Psoas muscle (tissue), 2 donors: Measurements from ENCODE around the genes MYMX and SUPT3H.

DNA sequence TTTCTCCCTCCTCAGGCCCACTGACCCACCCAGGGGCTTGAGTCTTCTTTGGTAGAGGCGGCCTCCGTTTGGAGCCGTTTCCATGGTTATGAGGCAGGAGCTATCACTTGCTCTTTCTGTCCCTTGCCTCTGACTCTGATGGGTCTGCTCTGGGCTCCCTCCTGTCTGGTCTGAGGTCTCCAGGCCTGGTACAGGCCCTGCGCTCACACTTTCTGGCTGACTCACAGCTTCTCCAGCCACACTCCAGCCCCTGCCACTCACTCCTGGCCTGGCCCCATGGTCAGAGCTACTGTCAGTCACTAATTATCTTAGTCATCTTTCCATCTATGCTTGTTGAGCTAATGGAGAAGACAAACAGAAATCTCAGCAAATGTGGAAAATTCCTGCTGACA is 63.1 kb downstream of the VEGFA start:
- PRO-cap, 2 experiments: no peak in any of the 2 experiments

- PRO-cap, 2 experiments: no peak in any of the 2 experiments
Observed at GRCh38 chr6:43913549-43913964, 143.5 kb downstream of the VEGFA start.

DNA sequence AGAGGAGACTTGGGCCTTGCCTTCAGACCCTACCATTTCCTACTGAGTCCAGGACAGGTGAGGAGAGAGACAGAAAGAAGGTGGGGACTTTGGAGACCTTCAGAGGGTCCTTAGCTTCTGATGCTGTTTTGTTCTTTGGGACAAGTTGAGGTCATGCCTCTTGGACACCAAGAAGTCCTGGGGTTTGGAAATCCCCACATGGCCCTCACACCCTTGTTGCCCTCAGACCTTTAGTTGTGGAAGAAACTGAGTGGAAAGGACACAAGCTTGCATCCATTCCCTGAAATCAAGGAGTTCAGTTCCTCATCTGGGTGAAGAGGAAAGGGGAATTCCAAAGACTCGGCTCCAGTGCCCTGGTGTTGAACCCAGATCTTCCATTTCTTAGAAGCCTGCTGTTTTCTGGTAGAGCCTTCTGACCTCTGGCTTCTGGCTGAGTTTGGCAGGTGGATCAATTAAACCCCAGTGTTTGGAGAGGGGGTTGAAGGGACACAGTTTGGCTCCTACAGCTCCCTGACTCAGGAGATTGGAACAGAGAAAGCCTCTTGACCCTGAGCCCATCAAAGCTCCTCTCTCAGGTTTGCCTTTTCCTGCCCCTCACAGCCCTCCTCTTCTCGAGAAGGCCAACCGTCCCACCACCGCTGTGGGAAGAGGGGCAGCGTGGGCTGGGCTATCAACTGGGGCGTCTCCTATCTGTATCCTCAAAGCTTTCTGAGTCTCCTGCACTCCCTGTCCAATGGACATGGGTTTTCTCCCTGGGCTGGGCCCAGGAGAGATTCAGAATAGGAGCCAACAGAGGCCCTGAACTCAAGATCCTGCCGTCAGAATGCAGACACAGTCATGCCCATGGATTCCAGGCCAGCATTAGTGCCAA is 146.1 kb downstream of the VEGFA start:
- PRO-cap, 2 experiments: no peak in any of the 2 experiments

- PRO-cap, 2 experiments: no peak in any of the 2 experiments
Observed at GRCh38 chr6:44001752-44002356, 125.4 kb downstream of the MRPL14 start.

DNA sequence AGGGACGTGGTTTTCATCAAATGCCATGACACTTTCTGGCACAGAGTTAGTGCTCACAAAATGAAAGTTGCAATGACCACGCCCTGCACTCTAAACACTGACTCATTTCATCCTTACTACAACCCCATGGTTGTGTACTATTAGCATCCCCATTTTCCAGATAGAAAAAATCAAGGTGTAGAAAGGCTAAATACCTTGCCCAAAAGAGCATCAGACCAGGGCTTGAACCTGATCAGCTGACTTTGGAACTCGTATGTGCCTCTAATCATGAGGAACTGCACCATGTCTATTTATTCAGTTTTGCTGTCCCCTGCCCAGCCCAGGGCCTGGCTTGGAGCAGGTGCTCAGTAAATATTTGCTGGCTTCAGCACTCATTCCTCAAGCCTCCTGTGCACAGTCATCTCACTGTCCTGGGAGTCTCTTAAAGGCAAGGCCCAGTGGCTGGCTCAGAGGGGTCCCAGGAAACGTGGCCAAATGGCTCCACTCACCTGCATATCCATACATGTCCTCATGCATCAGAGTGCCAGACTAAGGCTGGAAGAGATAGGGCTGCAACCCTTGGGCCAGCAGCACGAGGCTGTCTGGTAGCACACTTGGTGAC is 77.8 kb downstream of the MRPL14 start:
- PRO-cap, 2 experiments: no peak in any of the 2 experiments

DNA sequence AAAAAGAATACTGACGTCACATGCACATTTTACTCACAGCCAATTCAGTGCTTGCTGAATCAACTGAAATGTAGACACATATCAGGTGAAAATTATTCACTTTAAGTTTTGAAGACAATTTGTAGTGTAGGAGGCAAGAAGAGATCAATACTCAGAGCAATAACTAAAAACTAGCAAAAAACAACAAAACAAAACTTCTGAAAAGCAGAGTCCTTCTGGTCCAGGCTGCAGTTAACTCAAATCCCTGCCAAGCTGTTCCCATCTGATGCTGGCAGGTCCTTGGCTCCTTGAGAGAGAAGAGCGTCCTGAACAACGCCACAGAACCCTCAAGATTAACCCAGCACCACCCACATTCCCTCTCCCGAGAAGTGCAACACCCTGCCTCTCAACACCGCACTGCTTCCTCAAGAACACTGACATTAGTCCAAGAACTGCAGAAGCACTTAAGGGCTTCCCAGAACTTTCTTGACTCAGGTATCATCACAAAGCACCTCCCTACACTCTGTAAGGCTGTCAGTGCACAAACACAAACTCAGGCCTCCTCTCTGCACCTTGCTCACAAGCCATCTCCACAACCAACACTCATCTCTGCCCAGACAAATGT is 7.6 kb downstream of the MRPL14 start:
- PRO-cap, 2 experiments: no peak in any of the 2 experiments

DNA sequence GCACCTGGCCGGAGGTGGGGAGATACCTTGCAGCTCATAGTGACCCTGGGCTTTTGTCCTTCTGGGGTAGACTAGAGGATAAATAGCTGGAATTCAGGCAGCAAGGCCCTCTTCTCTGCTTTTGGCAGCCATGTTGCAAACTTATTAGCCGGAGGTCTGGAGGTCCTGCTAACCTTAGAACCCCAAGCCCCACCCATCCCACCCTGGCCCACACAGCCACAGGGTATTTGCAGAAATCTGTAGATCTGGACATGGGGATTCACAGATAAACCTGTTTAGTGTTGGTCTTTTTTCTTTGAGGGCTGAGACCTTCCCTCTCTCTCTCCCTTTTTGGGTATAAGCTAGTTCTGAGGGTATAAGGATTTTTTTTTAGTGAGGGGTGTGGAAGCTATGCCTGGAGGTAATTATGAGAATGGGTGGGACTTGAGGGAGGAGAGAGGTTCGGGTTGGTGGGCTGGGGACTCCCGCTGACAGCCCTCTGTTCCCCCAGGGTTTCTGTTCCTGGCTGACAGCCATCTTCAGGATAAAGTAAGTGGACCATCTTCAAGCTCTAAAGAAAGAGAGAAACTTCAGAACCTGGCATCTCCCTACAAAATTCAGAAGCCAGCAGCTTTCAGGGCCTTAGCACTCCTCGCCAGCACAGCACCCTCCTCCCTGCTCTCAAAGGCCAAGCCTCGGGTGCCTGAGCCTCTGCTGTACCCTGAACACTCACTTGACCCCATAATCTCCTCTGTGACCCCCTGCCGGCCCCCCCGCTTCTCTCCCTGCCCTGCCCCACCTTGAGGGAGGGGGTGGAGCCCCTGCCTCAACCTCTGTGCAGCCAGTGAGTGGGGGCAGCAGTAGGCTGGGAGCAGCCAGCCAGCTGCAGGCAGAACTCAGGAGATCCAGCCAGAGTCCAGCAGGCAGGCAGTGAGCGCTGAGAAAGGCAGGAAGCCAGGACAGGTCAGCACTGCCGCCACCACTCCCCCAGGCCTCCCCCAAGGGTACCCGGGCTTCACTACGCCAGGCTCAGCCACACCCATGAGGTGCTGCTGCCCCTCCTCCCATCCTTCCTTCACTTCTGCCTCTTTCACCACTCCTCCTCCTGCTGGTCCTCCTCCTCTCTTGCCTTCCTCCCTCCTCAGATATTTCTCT is 11.0 kb downstream of the TMEM63B start:
- PRO-cap, 2 experiments: no peak in any of the 2 experiments

GRCh38 chr6:44170062-44170261 is 11.3 kb downstream of the CAPN11 start:
- PRO-cap, 2 experiments: no peak in any of the 2 experiments

DNA sequence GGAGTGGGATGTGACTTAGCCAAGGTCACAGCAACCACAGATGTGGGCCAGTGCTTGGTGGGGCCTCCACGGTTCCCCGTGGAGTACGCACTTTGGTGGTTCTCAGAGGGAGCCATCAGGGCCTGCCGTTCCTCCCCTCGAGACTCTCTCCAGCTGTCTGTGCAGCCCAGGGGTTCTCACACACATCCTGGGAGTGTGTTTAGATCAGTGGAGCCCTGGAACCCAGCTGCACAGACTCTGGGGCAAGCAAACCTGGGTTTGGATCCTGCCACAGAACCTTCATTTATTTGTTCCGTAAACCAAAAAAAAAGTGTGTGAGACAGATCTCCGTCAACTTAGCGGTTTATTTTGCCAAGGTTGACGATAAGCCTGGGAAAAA is 13.7 kb upstream of the MYMX start:
- PRO-cap, 2 experiments: no peak in any of the 2 experiments

GRCh38 chr6:44216580-44217022 is at the start of gene MYMX:
Gene MYMX (plus strand): TSS chr6:44216926.
- PRO-cap, 2 experiments: no peak in any of the 2 experiments

GRCh38 chr6:44221149-44222175 is 1.9 kb upstream of the SLC29A1 start:
- PRO-cap, 2 experiments: no peak in any of the 2 experiments

GRCh38 chr6:44234672-44235206 is 11.3 kb downstream of the SLC29A1 start:
- PRO-cap, 2 experiments: no peak in any of the 2 experiments

DNA sequence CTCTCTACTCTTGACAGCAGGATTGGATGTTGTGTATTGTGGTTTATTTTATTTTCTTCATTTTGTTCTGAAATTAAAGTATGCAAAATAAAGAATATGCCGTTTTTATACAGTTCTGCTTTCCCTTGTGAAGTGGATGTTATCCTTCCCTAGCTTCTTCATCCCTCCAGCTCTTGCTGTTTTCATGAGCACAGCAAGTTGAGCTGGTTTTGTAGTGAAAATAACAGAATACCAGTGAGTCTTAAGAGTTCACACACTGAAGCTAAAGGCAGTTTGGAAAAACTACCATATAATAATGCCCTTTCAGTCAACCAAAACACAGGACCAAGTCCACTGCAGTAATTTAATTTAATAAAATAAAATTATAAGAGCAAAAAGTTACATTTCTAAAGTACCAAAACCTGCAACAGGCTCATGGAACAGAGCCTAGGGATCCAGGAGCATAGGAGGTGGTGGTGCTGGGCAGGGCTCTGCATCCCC is 3.5 kb downstream of the SLC35B2 start:
- PRO-cap, 2 experiments: no peak in any of the 2 experiments

DNA sequence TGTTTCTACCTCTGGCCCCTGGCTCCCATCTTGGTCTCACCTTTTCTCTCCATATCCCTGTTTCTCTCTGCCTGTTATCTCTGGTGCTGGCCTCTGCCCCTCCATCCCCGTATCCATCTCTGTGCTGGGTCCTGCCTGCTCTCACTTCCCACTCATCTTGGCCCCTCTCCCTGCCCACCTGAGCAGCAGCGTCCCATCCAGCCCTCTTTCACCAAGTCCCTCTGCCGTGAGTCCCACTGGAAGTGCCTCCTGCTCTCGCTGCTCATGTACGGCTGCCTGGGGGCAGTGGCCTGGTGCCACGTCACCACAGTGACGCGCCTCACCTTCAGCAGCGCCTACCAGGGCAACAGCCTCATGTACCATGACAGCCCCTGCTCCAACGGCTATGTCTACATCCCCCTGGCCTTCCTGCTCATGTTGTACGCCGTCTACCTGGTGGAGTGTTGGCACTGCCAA is 2.7 kb downstream of the TMEM151B start:
- PRO-cap, 2 experiments: no peak in any of the 2 experiments

- PRO-cap, 2 experiments: no peak in any of the 2 experiments
Observed at GRCh38 chr6:44297027-44297521, 424 bp downstream of the TCTE1 start.

GRCh38 chr6:44386313-44387273 is 913 bp upstream of the CDC5L start:
- PRO-cap, 2 experiments: no peak in any of the 2 experiments

DNA sequence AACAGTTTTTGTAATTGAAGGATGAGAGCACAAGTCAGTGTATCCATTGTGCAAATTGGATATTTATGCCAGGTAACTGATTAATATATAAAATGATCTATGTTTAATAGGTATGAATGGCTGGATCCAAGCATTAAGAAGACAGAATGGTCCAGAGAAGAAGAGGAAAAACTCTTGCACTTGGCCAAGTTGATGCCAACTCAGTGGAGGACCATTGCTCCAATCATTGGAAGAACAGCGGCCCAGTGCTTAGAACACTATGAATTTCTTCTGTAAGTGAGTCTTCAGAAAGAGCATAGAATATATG is 5.0 kb downstream of the CDC5L start:
- PRO-cap, 2 experiments: no peak in any of the 2 experiments

- PRO-cap, 2 experiments: peak in 2 of 2 experiments; most common plus-strand start chr6:45377530 (in 2); most common minus-strand start chr6:45377490 (in 2)
Observed at GRCh38 chr6:45377161-45378337, at the start of gene SUPT3H. Gene SUPT3H (minus strand): TSS chr6:45377934.

- PRO-cap, 2 experiments: no peak in any of the 2 experiments
Observed at GRCh38 chr6:45422798-45423177, 45.1 kb upstream of the SUPT3H start.

DNA sequence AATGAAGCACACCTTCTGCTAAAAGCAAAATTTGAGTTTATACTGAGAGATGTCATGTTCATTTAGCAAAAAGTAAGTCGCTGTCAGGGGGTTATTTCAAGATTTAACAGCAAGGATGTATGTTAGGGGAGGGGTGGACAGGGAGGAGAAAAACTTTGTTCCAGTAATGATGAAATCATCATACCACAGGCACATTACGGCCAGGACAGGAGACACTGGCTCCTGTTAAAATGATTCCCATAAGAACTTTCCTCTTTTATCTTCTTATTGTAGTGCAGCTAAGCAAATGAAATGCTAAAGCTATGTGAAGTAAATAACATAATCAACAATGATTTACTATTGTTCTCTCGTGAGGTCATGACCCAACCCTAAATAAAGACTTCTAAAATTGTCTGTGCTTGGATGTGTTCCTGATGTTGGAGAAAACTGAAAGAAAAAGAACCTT is 59.5 kb upstream of the SUPT3H start:
- PRO-cap, 2 experiments: no peak in any of the 2 experiments